Calu3 (cell line): ENCODE results near the genes LHFPL5 and MAPK13.

DNA sequence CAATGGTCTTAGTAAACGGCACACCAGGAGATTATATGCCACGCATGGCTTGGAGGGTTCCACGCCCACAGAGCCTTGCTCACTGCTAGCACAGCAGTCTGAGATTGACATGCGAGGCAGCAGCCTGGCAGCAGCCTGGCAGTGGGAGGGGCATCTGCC lies 10.2 kb upstream of the PPARD start:
- PRO-cap = no peak

DNA sequence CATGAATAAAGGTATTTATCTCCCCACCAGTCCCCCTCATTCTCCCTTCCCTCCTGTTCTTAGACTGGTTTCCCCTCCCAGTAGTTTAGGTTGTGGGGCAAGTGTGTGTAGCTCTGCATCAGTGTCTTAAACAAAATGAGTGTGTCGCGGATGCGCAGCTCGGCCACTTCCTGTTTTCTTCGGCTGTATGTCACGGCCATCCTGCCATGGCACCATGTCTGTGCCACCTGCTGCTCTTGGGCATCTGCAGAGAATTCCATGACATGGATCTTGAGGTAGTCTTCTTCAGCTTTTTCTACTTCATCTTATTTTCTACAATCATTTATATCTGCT lies 51.7 kb downstream of the PPARD start:
- PRO-cap = no peak

- PRO-cap = no peak
These were observed 48.6 kb upstream of the FANCE start for GRCh38 chr6:35403467-35403918.

DNA sequence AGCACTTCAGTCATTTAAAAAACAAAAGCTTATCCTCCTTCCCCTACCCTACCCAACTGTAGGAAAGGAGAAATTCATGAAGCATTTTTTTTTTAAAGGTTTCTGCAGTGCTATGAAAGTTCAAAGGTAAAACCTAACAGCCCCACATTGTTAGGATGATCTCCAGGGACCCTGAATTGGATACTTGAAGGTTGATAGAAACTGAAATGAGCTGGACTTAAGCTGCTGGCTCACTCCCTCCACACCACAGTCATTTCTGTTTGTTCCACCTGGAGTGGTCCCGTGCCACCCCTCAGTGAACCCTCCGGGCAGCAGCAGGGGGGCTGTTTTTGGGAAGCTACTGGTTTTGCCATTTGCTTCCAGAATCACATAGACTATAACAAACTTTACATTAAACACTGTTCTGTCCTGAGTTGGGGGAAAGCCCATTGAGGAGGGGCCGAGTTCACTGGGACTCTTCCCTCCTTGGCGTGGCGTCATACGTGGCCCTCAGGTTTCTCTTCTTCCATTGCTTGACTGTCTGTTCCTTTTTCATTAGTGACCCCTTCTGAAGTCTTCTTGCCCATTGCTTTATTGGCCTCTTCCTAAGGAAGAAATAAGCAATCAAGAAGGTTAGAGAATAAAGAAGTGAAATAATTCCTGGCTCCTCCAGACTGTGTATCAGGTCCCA lies 62.8 kb upstream of the TULP1 start:
- PRO-cap = no peak

- PRO-cap = no peak
These were observed 17.2 kb upstream of the ARMC12 start for GRCh38 chr6:35719442-35720305.

DNA sequence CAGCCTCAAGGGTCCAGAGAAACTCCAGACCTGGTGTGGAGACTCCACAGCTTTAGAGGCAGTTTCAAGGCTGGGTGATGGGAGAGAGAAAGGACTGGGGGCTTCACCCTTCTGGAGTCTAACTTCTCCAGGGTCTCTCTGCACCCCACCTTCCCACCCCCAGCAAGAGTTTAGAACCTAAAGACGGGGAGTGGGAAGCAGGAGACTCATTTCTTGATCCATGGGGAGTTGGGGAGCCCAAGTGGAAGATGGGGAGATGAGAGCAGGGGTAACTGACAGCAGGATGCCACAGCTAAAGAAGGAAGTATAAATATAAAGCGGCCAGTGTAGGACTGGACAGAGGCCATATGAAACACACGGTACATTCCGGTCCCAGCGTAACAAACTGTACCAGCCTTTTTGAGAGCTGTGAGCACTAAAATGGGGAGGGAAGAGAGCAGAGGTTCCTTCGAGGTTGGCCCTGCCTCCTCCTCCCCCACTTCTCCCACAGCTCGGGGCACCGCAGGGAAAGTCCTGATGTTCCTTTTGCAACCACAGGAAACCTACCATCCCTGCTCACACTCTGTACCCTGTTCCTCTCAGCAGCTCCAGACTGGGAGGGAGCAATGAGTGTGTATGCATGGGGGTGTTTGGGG lies 11.3 kb upstream of the ARMC12 start:
- PRO-cap = no peak

DNA sequence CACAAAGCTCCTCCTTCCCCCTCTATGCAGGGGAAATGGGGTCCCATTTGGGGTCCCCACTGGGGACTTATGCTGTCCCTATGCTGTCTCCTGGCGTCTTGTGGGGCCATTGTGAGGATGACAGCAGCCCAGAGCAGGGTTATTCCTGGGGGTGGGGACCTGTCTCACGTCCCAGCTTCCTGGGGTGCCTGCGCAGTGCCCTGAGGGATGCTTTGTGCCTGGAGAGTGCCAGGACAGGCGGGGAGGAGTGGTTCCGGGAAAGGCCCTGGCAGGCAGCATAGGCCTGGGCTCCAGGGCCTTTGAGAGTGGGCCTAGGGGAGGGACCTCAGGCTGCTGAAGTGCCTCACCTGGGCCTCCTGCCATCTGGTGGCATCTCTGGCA lies 8.0 kb upstream of the ARMC12 start:
- PRO-cap = no peak

DNA sequence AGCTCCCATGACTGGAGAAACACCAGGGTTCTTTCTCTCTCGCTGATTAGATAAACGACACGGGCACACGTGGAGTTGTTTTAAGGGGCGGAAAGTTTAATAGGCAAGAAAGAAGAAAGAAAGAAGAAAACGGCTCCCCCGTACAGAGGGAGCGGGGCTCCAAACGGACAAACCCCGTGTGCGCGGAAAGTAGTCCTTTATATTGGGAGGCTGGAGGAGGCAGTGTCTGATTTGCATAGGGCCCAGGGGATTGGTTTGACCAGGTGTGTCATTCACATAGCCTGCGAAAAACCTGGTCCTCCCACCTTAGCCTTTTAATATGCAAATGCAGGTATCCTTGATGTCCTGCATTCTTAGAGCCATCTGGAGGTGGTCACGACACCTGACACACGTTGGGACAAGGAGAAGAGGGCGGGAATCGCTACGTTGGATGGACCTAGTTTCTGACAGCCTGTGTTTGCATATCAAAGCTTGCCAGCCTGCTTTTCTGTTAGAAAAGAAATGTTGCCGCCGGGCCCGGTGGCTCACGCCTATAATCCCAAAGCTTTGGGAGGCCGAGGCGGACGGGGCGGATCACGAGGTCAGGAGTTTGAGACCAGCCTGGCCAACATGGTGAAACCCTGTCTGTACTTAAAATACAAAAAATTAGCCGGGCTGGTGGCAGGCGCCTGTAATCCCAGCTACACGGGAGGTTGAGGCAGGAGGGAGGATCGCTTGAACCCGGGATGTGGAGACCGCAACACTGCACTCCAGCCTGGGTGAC lies 11.9 kb upstream of the CLPSL2 start:
- PRO-cap = unidirectional peak, minus-strand start at position 172 of the sequence

DNA sequence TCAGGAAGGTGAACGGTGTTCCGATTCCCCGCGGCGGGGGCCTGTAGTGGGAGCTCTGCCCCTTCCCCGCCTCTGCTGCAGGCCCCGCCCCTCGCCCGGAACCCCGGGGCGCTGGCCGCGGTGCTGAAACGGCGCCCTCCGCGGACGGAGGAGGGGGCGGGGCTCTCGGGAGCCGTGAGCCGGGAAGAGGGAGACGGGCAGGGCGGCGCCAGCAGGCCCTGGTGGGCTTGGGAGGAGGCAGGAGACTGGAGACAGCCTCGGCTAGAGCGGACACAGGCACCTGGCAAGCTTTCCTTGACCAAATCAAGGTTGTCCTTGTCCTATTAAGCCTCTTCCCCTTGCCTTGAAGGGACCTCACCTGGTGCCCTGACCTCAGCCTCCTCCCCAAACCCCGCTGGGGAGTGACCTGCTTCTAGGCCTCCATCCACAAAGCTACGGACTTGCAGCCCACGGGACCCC lies at the start of gene LHFPL5:
Gene LHFPL5, plus strand, starts transcription at position 165 of the 459 bp plus-strand sequence.
- PRO-cap = no peak

DNA sequence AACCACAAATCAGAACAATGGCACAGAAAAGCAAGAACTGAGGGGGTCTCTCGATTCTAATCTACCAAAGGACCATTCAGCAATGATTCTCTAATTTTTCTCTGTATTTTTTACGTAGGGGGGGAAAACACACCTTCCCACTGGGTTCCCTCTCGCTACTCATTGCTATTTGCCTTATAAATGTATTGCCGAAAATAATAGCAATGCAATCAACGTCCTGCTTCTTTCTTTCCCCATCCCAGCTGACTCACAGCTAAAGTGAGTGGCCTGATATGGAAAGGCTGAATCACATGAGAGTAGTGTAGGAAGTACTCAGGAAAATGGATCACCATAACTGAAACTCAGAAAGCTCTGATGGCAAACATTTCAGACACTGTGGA lies 49.2 kb upstream of the SRPK1 start:
- PRO-cap = bidirectional peak, plus-strand start at position 299 of the sequence, minus-strand start at position 244 of the sequence

DNA sequence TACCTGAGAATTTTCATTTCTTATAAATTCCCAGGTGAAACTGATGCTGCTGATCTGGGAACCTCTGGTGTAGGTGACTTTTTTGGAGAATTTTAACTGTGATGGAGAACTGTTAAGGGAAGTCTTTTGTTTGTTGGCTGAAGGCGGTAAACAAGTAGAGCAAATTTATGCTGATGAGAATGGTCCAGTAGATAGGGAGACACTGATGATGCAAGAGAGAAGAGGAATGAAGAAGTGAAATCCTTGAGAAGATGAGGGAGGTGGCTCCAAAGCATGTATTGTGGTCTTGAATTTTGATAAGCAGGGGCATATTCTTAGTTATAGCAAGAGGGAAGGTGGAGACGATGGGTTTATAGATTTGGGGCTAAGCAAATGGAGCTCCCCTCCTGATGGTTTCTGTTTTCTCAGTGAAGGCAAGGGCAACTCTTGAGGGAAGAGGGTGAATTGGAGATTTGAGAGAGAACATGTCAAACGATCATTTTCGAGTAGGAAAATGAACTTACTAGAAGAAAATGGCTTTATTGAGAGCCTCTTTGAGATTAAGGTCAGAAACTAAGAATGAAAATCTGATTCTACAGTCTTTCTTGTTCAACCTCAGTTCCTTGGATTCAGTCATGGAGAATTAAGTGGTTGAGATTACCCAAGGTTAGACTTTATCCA lies 22.1 kb downstream of the MAPK14 start:
- PRO-cap = no peak

GRCh38 chr6:36107295-36107782 lies 23.0 kb upstream of the MAPK13 start:
- PRO-cap = no peak

DNA sequence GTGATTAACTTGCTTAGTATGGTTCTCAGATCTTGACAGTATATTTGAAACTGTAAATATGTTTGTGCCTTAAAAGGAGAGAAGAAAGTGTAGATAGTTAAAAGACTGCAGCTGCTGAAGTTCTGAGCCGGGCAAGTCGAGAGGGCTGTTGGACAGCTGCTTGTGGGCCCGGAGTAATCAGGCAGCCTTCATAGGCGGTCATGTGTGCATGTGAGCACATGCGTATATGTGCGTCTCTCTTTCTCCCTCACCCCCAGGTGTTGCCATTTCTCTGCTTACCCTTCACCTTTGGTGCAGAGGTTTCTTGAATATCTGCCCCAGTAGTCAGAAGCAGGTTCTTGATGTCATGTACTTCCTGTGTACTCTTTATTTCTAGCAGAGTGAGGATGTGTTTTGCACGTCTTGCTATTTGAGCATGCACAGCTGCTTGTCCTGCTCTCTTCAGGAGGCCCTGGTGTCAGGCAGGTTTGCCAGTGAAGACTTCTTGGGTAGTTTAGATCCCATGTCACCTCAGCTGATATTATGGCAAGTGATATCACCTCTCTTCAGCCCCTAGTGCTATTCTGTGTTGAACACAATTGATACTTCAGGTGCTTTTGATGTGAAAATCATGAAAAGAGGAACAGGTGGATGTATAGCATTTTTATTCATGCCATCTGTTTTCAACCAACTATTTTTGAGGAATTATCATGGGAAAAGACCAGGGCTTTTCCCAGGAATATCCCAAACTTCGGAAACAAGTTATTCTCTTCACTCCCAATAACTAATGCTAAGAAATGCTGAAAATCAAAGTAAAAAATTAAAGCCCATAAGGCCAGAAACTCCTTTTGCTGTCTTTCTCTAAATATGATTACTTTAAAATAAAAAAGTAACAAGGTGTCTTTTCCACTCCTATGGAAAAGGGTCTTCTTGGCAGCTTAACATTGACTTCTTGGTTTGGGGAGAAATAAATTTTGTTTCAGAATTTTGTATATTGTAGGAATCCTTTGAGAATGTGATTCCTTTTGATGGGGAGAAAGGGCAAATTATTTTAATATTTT lies 21.0 kb upstream of the MAPK13 start:
- PRO-cap = no peak

GRCh38 chr6:36126673-36127491 lies 3.4 kb upstream of the MAPK13 start:
- PRO-cap = no peak

DNA sequence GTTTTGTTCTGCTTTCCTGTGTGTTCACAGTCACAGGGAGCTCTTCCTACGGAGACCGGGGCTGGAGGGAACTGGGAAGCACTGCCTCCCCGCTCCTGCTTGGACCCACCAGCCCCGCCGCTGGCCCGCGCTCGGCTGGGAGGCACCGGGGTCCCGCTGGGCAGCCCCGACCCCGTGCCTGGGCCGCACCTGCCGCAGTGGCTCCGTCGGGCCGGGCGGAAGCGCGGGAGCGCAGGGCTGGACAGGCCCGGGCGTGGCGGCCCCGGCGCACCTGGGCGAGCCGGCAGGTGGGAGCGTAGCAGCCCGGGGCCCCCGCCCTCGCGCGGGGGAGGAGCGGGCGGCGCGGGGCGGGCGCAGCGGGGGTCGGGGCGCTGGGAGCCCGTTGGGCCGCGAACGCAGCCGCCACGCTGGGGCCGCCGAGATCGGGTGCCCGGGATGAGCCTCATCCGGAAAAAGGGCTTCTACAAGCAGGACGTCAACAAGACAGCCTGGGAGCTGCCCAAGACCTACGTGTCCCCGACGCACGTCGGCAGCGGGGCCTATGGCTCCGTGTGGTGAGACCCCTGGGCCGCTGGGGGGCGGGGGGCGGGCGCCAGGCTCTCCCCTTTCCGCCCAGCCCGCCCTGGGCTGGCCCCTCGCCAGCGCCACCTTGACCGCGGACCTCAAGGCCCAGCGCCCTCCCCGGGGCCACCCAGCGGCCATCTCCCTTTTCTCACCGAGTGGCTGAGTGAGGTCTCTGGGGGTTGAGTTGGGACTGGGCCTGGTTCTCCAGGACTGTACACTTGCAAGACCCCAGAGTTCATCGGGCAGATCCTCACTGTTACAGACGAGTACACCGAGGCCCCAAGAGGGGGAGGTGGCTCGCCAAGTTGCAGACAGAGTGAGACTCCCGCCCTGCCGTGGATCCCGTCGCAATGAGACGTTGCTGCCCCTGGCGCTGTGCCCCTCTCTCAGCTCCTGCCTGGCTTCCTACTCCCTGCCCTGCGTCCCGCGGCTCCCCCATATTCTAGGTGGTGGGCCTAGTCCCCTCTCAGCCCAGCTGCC lies at the start of gene MAPK13:
Gene MAPK13, plus strand, starts transcription at position 366 of the 1,044 bp plus-strand sequence.
- PRO-cap = bidirectional peak, plus-strand start at position 51 of the sequence, minus-strand start at position 73 of the sequence; bidirectional peak, plus-strand start at position 410 of the sequence, minus-strand start at position 705 of the sequence; bidirectional peak, plus-strand start at position 894 of the sequence, minus-strand start at position 913 of the sequence

DNA sequence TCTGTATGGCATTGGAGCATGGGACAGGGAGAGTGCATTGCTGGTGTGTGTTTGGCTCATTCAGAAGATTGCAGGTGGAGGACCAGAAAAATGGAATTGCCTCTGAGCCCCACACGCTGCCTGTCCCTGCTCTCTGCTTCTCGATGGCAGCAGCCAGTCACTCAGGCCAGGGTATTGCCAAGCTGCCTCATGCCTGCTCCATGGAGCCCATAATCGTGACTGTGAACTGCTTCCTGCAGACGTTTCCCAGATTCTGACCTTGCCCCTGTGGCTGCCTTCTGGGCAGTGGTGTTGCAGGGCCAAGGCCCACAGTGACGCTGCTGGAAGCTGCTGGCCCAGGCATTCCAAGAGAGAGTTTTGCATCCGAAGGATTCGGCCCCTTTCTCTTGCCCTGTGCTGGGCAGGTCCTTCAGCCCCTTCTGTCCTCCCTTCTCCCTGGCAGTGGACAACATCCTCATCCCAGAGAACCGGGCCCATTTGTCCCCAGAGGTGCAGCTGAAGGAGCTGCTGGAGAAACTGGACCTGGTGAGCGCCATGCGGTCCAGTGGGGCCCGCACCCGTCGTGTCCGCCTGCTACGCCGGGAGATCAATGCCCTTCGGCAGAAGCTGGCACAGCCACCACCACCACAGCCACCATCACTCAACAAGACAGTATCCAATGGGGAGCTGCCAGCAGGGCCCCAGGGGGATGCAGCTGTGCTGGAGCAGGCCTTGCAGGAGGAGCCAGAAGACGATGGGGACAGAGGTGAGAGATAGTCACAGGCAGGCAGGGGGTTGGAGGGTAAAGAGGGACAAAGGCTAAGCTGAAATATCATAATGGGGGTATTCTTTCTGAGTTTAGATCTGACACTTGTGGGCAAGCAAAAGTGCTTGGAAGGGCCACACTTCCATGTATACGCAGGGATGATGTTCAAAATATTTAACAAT lies 14.5 kb downstream of the BRPF3 start:
- PRO-cap = no peak

- PRO-cap = no peak
These were observed 26.4 kb downstream of the BRPF3 start for GRCh38 chr6:36222907-36223417.

DNA sequence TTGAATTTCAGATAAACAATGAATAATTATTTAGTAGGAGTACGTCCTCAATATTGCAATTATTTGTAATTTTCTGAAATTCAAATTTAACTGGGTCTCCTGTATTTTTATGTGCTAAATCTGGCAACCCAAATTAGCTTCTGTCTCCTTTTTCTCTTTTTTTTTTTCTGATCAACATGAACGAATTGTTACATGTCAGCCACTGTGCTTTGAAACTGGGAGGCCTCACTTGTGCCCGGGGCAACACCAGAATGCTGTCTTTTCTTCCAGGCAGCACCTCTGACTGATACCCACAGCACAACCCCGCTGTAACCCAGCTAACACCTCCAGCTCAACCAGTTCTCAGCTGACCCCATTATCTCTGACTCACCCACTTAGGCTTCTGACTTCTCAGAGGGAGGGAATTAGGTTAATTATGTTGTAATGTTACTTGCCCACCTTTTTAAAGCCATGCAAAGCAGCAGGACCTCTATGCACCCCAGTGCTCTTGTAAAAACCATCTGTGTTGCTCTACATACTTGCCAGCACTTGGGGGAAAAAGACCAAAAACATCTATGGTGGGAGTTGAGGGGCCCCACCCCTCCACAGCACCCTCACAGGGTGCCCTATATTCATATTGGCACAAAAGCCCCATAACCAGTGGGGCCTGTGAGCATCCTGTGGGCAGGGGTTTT lies 22.5 kb downstream of the BNIP5 start:
- PRO-cap = unidirectional peak, minus-strand start at position 285 of the sequence

DNA sequence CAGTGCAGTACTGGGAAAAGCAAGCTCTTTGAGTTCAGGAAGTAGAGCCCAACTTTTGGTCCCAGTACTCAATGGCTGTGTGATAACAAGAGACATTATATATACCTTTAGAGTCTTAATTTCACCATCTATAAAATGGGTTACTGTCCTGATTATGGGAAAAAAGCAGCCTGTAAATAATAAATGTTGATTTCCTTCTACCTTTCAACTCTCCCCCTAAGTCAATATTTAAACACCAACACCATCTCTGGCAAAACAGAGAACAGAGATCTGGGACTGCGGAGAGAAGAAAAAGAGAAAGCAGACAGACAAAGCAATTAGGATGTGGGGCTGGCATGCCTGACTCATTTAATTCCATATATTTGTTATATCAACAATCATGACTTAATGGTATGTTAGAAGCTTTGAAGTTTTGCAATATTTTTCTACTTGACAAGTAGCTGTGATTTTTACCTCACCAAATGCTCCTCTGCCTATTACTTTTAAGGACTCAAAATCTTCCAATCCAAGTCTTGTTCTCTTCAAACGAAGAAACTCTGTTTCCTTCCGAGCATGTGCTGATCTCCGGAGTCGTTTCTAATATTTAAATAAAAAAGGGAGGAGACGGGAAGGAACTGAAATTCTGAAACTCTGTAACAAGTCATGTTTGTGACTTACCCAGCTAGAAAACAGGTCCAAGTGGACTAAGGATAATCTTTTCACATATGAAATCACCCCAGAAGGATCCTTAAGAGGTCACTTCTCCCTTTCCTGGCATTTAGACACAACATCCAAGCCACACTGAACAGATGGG lies 23.2 kb downstream of the STK38 start:
- PRO-cap = no peak

DNA sequence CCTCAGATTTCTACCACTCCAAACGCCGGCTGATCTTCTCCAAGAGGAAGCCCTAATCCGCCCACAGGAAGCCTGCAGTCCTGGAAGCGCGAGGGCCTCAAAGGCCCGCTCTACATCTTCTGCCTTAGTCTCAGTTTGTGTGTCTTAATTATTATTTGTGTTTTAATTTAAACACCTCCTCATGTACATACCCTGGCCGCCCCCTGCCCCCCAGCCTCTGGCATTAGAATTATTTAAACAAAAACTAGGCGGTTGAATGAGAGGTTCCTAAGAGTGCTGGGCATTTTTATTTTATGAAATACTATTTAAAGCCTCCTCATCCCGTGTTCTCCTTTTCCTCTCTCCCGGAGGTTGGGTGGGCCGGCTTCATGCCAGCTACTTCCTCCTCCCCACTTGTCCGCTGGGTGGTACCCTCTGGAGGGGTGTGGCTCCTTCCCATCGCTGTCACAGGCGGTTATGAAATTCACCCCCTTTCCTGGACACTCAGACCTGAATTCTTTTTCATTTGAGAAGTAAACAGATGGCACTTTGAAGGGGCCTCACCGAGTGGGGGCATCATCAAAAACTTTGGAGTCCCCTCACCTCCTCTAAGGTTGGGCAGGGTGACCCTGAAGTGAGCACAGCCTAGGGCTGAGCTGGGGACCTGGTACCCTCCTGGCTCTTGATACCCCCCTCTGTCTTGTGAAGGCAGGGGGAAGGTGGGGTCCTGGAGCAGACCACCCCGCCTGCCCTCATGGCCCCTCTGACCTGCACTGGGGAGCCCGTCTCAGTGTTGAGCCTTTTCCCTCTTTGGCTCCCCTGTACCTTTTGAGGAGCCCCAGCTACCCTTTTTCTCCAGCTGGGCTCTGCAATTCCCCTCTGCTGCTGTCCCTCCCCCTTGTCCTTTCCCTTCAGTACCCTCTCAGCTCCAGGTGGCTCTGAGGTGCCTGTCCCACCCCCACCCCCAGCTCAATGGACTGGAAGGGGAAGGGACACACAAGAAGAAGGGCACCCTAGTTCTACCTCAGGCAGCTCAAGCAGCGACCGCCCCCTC lies 7.5 kb downstream of the CDKN1A start:
- PRO-cap = no peak